Brain (tissue), 1 donor: Measurements from ENCODE around the gene CELA3B.

- RRBS: no CpG with 5 or more reads among the region's 11 CpGs
These were observed 904 bp downstream of the ALPL start for GRCh38 chr1:21510139-21510514.

DNA sequence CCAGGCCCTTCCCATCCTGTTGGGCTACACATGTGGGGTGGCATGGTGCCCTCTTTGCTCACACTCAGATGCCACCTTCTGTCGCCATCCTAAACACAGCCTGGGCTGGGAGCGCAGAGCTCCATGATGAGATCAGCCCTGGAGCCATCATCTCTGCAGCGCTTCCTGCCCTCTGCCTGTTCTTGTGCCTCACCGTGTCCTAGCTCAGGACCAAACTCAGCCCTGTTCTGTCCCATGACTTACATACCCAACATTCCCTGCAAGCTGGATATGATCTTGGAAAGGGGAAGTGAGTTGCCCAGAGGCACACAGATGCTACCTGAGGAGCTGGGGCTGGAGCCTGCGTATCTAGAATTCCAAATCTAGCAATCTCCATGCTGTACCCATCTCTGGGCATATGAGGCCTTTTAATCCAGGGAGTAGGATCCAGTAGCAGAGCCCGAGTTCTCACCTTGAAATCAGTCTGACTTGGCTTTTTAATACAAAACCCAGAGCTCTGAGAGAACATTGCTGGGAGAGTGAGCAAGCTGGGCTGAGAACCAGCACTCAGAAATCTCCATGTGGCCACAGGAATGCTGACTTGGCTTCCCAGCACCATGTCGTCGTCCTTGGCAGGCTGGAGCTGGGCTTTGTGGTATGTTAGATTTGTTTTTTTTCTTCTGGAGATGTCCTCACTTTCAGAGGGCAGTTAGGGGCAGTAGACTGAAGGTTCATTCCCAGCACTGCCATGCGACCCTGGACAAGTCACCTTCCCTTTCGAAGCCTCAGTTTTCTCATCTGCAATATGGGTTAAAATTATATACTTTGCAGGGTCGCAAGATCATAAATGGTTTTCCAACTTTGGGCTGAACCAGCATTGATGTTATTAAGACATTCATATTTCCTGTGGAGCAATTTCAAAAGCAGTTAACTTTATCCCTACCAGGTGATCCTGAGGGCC is 2.6 kb downstream of the ALPL start:
- RRBS: no CpG with 5 or more reads among the region's 11 CpGs

GRCh38 chr1:21538228-21538775 is 29.1 kb downstream of the ALPL start:
- RRBS: 21% methylated on average over 4 of the region's 23 CpGs

- RRBS: 40% methylated on average over 6 of the region's 11 CpGs
These were observed 38.5 kb downstream of the ALPL start for GRCh38 chr1:21547720-21548222.

DNA sequence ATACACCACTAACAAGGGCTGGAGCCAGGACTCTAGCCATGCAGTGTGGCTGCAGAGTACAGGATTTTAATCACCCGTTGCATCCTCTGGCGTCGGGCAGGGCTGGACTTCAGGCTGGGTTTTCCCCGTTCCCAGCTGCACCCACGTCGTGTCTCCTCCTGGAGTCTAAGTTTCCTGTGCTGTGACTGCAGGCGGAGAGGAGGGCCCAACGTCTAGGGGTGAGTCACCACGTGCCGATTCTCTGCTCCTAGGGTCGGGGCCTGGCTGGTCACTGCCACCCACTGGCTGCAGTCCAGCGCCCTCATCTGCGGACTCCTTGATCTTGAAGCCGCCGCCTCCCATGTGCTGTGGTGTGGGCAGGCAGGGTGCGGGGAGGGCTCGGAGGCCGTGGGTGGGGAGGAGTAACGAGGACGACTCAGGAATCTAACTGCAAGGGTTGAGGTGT is 77.7 kb downstream of the ALPL start:
- RRBS: no CpG with 5 or more reads among the region's 20 CpGs

GRCh38 chr1:21620305-21621010 is 48.7 kb downstream of the RAP1GAP start:
- RRBS: 3% methylated on average over 3 of the region's 21 CpGs

- RRBS: 95% methylated on average over 12 of the region's 36 CpGs
These were observed 10.6 kb downstream of the LDLRAD2 start for GRCh38 chr1:21822261-21823410.

DNA sequence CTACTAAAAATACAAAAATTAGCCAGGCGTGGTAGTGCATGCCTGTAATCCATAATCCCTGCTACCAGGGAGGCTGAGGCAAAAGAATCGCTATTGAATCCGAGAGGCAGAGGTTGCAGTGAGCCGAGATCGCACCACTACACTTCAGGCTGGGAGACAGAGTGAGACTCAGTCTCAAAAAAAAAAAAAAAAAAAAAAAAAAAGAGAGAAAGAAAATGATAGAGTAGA is 10.6 kb downstream of the HSPG2 start:
- RRBS: no CpG with 5 or more reads among the region's 5 CpGs

DNA sequence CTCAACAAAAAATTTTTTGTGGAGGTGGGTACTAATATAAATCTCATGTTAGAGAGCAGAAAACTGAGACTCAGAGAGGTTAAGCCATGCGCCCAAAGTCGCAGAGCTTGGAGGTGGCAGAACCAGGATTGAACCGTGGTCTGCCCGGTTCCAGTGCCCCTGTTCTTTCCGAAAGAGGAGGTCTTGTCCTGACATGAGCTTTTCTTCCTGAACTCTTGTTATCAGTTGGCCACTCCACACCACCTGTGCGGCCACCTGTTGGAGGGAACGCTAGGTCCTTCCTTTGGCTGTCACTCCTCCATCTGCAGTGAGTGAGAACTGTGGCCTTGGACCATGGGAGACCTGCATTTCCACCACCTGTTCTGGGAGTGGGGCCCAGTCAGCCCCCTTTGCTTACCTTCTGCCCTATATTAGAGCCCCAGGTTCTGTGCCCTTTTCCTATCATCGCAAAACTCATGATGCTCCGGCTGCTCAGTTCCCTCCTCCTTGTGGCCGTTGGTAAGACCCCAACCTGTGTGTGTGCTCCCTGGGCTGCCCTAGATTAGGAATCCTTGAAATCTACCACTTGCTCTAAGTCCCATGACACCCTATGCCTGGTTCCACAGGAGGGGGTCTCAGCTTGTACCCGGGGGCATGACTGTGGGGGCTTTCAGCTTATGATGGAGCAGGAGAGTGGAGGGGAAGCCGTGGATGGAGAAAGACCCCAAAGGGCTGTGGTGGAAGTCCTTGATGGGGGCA is at the start of gene CELA3B:
Gene CELA3B (plus strand): TSS at position 438 of the 738 bp plus-strand sequence.
- RRBS: no CpG with 5 or more reads among the region's 12 CpGs

GRCh38 chr1:22053887-22054175 is 1.3 kb downstream of the CDC42 start:
- RRBS: no CpG with 5 or more reads among the region's 5 CpGs

GRCh38 chr1:22106048-22106709 is 36.7 kb downstream of the WNT4 start:
- RRBS: no CpG with 5 or more reads among the region's 3 CpGs

- RRBS: no CpG with 5 or more reads among the region's 7 CpGs
These were observed 1.5 kb downstream of the WNT4 start for GRCh38 chr1:22141437-22141769.

- RRBS: 89% methylated on average over 2 of the region's 28 CpGs
These were observed 142.5 kb upstream of the WNT4 start for GRCh38 chr1:22285379-22285910.

- RRBS: no CpG with 5 or more reads among the region's 14 CpGs
These were observed 103.2 kb upstream of the ZBTB40 start for GRCh38 chr1:22348278-22348939.

- RRBS: no CpG with 5 or more reads among the region's 13 CpGs
These were observed 101.6 kb upstream of the ZBTB40 start for GRCh38 chr1:22350077-22350516.

- RRBS: no CpG with 5 or more reads among the region's 14 CpGs
These were observed 878 bp downstream of the ZBTB40 start for GRCh38 chr1:22452468-22452990.

DNA sequence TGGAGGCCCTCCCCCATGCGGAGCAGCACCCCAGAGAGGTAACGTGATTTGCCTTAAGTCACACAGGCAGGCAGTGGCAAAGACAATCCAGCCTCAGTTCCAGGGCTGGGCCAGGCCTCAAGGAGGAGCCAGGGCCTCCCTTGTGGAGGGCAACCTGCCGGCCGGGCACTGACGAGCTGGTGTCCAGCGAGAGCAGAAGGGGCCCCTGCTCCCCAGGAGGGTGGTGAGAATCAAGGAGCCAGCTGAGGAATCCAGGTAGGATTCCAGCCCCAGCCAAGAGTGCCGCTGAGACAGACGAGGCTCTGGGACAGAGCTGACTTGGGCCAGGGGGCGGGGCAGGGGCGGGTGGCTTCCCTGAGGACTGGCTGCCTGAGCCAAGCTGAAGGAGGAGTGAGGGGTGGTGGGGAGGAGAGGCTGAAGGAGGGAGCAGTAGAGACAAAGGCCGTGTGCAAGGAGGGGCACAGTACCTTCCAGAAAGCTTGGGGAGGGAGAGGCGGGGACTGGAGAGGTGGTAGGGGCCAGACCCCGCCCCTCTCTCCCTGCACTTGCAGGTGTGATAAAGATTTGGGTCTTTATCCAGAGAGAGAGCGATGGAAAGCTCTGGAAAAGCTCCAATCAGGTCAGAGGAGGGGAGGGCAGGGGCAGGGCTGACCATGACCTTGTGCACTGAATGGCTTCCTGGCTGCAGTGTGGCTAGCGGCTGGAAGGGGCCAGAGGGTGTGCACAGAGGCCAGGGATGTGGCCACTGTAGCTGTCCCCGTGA is 7.0 kb upstream of the EPHA8 start:
- RRBS: no CpG with 5 or more reads among the region's 16 CpGs

- RRBS: 96% methylated on average over 15 of the region's 26 CpGs
These were observed 7.8 kb downstream of the C1QB start for GRCh38 chr1:22660637-22661496.

DNA sequence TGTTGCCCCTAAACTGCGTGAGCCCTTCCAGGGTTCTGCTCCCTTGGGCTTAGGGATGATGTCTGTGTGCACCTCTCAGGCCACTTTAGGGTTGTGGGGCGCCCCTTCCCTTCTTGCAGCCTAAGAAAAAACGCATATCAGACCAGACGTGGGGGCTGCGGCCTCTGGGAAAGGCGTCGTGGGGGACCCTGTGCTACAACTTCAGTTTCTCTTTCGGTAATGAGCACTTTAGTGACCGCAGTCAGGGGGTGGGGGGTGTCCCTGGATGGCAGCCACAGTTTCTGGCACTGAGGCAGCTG is 1.6 kb downstream of the EPHB2 start:
- RRBS: no CpG with 5 or more reads among the region's 9 CpGs

GRCh38 chr1:22976300-22976691 is 3.6 kb upstream of the LACTBL1 start:
- RRBS: no CpG with 5 or more reads among the region's 4 CpGs